Placental epithelial cell (primary cell): Measurements from ENCODE around the gene STPG3.

DNA sequence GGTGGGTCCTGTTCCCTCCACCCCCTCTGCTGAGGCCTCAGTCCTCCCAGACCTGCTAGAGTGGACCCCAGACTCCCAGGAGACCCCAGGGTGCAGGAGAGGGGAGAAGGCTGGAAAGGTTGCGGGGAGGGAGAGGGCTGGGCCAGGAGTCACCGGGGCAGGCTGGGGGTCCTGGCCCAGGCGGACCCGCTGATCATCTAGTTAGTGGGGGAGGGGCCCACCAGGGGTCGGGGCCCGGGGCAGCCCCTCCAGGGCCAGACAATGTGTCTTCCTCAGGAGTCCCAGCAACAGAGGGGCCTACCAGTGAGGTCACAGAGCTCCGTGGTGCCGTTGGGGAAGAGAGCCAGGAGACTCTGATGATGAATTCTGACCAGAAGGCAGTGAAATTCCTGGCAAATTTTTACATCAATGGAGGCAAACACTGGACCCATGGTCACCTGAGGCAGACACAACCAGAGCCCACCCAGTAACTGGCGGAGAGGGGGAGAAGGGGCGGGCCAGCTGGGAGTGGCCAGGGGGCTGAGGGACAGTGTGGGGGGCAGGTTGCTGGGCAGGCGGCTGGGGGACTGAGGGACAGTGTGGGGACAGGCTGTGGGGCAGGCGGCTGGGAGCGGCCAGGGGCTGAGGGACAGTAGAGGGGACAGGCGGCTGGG, at the start of gene STPG3:
TSS of gene STPG3 (plus strand) at position 356 of the 653 bp plus-strand sequence.
- CAGE, long polyA plus RNA, result no peak

- CAGE, long polyA plus RNA, result no peak
Observed at GRCh38 chr9:137268415-137269135, 9.0 kb upstream of the TOR4A start.

DNA sequence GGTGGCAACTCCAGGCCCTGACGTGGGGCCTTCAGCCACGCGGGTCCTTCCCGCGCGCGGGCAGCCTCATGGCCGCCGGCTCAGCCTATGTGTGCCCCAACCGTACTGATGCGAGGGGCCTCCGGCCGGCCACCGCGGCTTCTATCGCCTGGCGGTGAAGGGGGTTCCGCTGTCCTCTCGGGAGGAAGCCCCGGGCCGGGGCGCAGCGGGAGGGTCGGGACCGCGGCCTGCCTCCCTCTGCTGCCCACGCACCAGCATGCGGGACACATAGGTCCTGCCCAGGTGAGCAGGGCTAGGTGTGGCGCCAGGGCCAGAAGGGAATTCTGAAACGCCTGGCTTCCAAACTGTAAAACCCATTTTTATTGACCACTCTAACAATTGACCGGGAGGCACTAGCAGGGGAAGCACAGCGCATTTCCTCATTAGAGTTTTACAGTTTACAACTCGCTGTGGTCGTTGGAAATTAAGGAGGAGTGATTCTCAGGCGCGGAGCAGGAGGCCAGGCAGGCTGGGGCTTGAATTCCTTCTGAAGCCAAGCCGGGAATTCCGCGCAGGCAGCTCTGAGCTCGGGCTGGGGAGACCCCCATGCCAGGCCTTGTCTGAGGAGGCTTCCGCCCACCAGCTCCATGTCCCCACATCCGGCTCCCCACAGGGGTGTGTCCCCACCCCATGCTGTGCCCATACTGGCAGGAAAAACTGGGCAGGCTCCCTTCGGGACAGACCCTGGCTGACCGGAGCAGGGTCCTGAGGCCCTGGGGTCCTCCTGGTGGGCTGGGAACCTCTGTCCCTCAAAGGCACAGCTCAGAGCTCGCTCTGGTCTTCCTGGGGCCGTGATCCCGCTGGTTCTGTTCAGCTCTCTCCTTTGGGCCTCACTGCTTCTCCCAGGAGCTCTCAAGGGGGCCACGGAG, 982 bp upstream of the NRARP start:
- CAGE, long polyA plus RNA, result no peak

DNA sequence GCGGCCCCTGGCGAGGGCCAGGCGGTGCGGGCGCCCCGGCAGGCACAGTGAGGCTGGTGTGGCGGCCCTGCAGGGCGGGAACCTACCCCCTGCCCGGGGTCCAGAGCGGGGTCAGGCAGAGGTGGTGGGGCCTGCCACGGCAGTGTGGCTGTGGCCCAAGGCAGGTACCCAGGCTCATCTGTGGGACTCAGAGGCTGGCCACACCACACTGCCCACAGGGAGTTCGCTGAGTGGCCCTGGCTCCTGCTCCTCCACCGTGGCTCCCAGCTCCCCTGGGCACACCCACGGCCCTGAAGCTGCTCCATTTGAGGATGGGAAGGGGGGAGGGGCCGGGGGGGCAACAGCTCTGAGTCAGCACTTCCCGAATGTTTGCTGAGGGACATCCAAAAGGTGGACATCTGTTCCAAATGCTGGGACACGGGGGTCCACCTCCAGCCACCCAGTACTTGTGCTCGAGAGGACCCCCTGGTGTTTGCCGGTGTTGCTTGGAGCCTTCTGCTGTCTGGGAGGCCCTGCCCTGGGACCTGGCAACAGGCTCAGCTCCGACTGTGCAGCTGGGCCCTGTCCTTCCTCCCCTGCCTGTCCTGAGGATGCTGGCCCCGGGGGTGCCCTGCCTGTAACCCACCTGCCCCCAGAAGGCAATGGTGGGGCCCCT, 2.4 kb upstream of the NRARP start:
- CAGE, long polyA plus RNA, result no peak

DNA sequence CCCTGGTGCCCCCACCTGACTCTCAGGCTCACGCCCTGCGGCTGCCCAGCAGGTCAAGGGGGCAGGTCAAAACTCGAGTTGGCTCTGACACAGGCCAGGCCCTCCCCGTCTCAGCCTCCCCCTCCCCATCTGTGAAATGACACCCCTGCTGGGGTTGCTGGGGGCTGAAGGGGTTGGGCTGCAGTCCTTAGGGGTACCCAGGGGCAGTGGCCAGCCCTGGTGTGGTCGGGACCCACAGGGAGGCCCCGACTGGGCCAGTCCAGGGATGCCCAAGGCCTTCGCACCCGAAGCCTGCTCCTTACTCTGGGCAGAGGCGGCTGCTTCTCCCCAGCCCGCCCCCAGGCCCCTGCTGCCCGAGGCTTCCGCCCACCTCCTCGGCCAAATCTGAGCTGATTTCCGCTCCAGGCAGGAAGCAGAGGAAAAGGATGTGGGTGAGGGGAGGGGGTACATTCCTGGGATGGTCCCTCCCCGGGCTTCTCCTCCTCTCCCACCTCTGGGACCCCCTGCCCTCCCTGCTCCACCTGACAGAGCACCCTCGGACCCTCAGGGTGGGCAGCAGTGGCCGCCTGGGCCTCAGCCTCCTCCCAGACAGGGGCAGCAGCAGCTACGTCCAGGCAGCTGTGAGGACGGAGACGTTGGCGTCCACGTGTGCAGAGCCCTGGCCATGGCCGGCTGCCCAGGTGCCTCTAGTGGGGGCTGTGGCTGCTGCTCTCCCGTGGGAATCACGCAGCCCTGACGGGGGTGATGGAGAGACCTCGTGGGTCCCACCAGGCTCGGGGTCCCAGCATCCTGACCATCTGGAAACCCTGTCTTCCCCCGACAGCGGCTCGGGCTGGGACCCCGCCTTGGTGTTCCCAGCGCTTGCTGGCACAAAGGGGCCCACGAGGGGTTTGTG, 4.1 kb upstream of the NRARP start:
- CAGE, long polyA plus RNA, result no peak

DNA sequence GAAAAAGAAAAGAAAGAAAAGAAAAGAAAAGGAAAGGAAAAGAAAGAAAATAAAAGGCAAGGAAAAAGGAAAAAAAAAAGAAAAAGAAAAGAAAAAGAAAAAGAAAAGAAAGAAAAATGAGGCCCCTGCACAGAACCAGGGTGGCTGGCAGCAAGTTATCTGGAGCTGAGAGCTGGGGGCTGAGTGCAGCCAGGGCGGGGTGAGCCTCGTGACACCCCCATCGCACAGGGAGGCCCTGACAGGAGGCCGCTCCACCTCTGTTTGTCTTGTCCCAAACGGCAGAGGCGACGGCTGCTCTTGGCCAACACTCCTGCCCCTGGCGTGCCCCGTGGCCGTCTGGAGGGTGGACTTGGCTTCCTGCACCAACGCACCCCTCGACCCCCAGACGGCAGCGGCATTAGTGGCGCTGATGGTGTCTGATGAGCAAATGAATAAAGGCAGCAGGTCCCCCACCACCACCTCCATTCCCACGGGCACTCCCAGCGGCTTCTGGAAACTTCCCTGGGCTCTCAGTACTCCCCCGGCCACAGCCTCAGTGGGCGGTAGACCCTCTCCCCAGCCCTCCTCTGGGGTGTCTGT, 16.6 kb downstream of the EXD3 start:
- CAGE, long polyA plus RNA, result no peak

- CAGE, long polyA plus RNA, result no peak
Observed at GRCh38 chr9:137437525-137438120, 3.5 kb downstream of the ENTPD8 start.

DNA sequence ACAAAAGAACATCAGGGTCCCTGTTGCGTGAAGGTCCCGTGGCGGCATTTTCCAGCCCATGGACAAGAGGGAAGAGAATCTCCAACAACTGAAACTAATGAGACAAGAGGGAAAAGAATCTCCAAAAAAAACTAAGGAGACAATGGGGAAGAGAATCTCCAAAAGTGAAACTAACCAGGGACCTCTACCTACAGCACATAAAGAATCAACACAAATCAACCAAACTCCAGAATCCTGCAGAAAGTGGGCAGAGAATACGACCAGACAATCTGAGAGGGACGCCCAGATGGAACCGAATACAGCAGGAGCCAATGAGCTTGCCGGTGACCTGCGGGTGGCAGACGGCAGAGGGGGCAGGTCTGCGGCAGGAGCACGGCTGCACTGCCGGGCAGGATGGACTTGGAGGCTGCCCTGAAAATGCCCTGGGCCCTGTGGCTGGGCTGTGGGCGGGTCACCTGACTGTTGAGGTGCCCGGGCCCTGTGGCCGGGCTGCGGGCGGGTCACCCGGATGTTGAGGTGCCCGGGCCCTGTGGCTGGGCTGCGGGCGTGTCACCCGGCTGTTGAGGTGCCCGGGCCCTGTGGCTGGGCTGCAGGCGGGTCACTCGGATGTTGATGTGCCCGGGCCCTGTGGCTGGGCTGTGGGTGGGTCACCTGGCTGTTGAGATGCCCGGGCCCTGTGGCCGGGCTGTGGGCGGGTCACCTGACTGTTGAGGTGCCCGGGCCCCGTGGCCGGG, 36.4 kb downstream of the PNPLA7 start:
- CAGE, long polyA plus RNA, result no peak

- CAGE, long polyA plus RNA, result no peak
Observed at GRCh38 chr9:137611681-137612935, 6.6 kb downstream of the ARRDC1 start.

DNA sequence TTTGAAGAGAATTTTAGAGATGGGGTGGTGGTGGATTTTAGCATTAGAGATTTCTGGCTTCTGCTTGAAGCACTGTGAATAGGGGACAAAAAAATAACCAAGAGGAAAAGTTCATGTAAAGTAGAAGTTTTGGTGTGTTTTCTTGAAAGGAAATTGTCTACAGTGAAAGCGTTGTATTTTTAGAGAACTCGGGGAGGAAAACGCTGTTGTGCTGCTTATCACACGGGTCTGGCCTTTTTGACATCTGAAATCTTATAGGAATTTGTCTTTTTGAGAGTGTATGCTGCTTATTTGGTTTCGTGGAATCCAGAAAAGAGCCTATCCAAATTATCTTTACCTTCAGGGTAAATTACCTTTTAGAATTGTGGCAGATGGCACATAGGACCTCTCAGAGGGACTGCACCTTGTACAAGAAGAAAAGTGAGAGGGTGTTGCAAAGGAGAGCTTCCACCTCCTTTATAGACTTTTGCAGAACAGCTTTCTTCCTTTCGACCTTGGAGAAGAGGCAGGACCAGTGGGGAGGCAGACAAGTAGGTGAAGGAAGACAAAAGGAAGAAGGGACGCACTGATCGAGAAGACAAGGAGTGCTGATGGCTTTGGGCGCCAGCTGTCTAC, 48.9 kb downstream of the EHMT1 start:
- CAGE, long polyA plus RNA, result no peak

- CAGE, long polyA plus RNA, result no peak
Observed at GRCh38 chr9:137704137-137704541, 85.3 kb downstream of the EHMT1 start.

DNA sequence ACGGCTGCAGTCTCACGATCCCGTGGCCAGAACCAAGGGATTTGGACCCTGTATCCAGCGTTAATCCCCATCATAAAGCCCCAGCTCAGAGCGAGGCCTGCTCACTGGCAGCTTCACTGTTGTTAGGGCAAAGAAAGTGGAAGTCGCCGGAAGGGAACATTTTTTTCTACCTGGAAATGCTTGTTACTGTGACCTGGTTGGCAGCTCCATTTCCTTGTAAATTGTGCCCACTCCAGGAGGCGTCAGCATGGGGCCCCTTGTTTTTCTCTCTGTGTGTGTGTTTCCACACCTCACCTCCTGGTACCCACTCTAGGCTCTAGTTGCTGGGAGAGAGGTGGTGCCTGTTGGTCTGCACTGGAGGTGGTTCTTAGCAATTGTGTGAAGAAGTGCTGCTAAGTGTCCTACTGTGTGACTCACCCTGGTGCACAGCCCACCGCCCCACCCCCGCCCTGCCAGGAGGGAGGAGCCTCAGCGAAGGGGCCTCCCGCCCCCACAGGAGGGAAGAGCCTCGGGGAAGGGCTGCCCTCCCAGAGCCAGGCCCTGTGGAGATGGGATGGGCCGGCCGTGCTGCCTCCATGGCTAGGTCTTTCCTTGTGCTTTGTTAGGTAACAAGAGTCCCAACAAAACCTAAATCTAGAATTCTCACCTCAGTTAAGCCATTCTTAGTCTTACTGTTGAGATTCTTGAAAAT, 105.2 kb downstream of the EHMT1 start:
- CAGE, long polyA plus RNA, result no peak

DNA sequence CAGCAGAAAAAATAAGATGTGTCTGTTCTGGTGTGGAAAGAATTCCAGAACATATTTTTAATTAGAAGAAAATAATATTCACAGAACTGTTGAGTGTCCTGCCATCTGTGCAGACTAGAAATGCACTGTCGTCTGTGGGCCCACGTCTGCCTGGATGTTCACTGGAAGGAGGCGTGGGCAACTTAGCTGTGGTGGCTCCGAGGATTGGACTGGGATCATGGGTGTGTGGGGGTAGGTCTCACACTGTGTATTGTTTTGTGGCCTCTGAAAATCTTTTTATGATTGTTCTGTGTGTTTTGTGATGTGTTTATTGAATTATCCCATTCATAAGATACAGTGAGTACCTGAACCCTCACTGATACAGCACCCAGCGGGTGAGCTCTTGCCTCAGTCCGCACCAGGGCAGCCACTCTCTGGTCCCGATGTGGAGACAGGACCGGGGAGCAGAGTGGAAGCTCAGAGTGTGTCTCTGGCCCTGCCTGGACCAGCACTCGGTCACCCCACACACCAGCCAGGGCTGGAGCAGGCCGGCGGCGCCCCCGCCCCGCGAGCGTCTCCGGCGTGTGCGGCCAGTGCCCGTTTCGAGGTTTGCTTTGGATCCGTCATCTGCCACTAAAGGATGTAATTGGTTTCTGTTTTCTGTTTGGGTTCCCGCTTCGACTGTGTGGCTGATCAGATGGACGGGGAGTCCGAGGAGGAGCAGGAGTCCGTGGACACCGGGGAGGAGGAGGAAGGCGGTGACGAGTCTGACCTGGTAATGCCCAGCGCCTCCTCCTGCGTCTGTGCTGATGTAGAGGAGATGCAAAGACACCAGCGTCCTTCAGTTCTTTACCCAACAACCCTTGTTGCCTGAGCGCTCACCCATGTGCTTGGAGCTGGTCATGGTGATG, 125.7 kb upstream of the CACNA1B start:
- CAGE, long polyA plus RNA, result no peak

DNA sequence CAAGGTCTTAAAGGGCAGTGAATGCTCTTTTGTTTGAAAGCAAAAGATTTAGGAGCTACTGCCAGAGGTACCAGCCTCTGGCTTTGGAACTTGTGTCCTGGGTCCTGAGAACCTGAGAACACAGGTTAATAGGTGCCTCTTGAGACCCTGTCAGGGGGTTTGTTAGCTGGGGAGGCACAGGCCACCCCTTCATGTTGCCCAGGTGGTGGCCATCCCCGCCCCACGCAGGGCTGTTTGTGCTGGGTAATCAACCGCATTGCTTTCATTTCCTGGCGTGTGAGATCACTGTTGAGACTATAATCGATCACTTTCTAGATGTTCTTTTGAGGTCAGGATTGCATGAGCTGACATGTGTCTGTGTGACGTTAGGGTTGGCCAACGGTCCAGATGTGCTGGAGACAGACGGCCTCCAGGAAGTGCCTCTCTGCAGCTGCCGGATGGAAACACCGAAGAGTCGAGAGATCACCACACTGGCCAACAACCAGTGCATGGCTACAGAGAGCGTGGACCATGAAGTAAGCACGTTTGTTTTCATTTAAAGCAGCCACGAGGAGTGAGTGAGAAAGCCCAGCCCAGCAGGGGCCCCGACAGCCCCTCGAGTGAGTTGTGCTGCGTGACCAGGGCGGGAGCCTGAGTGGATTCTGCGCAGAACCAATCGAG, 115.1 kb upstream of the CACNA1B start:
- CAGE, long polyA plus RNA, result no peak

DNA sequence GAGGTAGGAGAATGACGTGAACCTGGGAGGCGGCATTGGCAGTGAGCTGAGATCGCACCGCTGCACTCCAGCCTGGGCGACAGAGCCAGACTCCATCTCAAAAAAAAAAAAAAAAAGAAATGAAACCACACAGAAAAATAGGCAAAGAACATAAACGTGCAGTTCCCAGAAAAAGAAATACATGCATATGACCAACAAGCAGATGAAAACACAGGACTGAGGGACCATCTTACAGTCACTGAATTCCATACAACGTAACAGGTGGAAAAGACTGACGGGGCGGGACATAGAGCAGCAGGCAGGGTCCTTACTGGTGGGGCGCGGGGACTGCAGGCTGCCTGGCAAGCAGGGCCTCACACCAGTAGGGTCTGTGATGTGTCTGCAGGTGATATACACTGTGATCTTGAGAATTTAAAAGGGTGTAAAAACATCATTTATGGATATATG, 81.0 kb upstream of the CACNA1B start:
- CAGE, long polyA plus RNA, result no peak

DNA sequence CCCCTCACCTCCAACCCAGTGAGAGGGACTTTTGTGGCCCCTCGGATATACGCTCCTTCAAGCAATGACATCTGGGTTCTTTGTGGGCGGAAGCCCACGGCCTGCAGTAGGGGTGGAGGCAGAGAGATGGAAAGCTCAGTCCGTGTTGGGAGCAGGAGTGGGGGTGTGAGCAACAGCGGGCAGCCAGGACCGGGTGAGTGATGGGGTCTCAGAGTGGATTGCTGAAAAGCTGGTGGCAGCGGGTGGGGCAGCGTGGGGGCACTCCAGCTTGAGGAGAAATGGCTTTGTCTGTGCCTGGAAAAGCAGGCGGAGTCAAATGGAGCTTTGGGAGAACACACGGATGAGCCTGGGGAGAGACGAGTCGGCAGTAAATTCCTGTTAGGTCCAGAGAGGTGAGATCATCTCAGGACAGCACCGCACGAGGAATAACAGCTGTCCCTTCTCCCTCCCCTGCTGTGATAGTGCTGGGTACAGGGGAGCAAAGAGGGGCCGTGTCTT, 42.1 kb downstream of the CACNA1B start:
- CAGE, long polyA plus RNA, result no peak